CD14-positive monocyte (primary cell): ENCODE measurements around a stretch of chr17.

GRCh38 chr17:42852268-42853592 is 1.7 kb downstream of the AOC3 start:
- CAGE, long polyA plus RNA: no peak

GRCh38 chr17:42865834-42866183 is 14.8 kb downstream of the AOC3 start:
- CAGE, long polyA plus RNA: no peak

DNA sequence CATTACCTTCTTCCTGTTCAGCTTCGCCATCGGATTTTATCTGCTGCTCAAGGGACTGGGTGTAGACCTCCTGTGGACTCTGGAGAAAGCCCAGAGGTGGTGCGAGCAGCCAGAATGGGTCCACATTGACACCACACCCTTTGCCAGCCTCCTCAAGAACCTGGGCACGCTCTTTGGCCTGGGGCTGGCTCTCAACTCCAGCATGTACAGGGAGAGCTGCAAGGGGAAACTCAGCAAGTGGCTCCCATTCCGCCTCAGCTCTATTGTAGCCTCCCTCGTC is 10.3 kb downstream of the G6PC1 start:
- CAGE, long polyA plus RNA: no peak

DNA sequence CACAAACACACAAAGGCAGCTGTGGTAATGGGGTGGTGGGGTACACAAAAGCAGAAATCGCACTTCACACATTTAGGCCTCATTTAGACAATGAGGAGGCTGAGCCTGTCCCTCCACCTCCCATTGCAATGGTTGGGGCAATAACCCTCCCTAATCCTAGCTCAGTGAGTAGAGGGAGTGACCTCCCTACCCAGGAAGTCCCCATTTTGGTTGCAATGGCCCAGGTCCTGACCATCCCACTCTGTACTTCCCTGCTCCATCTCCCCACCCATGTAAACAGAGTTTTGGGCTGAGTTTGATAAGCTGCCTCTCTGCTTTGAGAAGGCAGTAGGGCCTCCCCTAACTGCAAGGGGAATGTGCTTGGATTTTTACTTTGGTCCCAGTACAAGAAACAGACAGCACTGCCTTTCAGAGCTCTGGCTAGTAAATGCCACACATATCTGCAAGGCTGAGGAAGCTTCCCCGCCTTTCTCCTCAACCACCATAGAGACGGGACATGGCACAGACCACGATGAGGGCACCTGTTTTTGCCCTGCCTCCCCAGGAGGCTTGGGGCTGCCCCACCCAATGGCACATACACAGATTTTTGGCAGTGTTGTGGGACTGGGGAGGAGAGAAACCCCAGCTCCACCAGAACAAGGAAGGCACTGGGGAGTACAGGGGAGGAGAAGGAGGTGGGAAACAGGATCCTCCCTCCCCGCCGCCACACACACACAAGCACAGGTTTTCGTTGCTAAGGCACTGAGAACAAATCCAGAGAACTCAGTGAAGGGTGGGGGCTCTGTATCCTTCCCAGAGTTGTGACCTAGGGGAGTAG is 7.3 kb downstream of the VAT1 start:
- CAGE, long polyA plus RNA: no peak

- CAGE, long polyA plus RNA: no peak
Observed at GRCh38 chr17:43359591-43360207, 39.1 kb upstream of the ARL4D start.

DNA sequence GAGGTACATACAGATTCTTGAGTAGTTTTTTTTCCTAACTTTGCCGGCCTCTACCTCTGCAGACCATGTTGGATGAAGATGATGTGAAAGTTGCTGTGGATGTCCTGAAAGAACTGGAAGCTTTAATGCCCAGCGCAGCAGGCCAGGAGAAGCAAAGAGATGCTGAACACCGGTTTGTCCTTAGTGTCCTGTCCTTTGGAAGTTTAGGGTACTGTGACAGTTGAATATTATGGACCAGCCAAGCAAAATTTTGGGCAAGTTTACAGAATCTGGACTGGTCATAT is 8.3 kb downstream of the DHX8 start:
- CAGE, long polyA plus RNA: no peak

DNA sequence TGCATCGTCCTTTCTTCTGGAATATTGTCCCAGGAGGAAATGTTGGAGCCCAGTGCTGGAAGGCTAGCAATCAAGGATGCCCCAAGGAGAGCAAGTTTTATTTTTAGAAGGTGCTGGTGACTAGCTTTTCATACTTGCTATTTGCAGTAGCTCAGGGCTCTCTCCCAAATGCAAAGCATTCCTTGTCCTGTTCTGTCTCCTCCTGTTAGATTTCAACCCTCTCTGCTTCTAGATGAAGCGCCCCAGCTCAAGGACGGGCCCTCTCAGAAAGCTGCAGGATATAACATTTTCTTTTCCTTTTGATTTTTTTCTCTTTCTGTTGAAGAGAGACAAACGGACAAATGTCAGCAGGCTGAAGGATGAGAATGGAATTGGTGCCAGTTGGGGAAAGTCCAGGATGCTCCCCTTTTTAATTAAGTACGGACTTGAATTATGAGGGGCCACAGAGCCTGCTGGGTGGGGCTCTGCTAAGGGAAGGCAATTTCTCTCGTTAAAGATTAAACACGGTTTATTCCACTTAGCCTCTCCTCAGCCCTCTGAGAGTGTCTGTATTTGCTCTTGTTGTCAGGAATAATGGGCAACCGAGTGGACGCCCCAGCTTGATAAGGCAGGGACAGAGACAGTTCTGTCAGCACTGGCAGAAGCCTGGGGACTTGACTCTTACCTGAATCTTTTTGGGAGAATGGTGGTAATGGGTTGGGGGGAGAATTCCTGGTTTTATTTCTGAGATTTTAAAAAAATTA is 6.2 kb upstream of the ETV4 start:
- CAGE, long polyA plus RNA: no peak

DNA sequence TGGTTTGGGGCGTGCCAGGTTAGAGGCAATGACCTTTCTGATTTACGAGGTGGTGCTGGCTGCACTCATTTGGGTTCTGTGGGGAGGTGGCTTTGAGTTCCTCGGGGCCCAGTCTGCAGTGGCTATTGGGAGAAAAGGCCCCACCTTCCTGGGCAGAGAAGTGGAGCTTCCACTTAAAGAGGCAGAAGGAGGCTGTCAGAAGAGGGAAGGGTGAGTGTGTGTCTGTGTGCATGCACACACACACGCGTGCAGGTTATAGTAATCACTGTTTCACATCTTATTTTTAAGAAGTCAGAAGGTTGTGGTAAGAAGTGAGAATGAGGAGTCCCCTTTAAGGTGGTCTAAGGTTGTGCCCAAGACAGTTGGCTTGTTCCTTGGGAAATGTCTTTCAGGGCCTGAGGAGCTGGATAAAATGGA is 10.3 kb upstream of the ETV4 start:
- CAGE, long polyA plus RNA: no peak

- CAGE, long polyA plus RNA: no peak
Observed at GRCh38 chr17:43574249-43574616, 28.1 kb upstream of the ETV4 start.

- CAGE, long polyA plus RNA: no peak
Observed at GRCh38 chr17:43839412-43840209, 6.7 kb upstream of the MPP3 start.

DNA sequence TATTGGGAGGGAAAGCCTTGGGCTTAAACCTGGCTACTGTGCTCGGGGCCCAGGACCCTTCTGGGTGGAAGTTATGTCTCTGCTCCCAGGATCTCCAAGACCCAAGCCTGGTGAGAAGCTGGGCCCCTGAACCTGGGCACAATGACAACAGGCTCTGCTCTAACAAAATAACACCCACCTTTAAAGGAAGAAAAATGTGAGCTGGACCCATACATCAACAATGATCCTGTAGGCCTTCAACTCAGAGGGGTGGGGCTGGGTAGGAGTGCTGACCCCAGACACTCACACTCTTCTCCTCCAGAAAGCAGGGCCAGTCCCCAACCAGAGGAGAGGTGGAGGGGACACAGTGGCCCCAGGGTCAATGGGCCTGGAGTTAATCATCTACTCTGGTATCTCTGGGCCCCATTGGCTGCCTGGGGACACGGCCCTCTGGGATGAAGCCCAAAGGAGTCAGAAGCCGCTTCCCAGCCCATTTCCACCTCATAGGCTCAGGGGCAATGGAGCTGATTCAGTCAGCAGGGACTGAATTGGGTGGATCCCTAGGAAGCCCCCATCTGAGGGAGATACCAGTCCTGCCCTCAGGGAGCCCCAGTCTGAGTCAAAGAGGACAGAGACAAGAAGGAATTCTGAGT is 3.1 kb upstream of the NAGS start:
- CAGE, long polyA plus RNA: no peak

GRCh38 chr17:44085923-44086769 is 15.6 kb downstream of the G6PC3 start:
- CAGE, long polyA plus RNA: no peak

- CAGE, long polyA plus RNA: no peak
Observed at GRCh38 chr17:44086770-44087426, 16.4 kb downstream of the G6PC3 start.

DNA sequence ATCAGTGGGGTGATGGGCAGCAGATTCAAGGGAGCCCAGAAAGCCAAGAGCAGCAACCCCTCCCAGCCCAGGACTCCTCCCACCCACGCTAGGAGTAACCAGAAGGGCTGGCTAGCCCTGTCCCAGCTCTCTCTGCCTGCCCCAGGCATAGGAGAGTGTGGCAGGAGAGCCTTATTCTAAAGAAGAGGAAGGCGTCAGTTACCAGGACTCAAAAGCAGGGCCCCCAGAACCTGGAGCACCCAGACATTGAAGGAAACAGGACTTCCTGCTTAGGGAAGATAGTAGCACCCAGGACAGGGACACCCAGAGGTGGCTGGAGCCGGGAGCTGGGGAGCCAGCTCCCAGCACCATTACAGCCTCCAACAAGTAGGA is 10.4 kb downstream of the HDAC5 start:
- CAGE, long polyA plus RNA: no peak

DNA sequence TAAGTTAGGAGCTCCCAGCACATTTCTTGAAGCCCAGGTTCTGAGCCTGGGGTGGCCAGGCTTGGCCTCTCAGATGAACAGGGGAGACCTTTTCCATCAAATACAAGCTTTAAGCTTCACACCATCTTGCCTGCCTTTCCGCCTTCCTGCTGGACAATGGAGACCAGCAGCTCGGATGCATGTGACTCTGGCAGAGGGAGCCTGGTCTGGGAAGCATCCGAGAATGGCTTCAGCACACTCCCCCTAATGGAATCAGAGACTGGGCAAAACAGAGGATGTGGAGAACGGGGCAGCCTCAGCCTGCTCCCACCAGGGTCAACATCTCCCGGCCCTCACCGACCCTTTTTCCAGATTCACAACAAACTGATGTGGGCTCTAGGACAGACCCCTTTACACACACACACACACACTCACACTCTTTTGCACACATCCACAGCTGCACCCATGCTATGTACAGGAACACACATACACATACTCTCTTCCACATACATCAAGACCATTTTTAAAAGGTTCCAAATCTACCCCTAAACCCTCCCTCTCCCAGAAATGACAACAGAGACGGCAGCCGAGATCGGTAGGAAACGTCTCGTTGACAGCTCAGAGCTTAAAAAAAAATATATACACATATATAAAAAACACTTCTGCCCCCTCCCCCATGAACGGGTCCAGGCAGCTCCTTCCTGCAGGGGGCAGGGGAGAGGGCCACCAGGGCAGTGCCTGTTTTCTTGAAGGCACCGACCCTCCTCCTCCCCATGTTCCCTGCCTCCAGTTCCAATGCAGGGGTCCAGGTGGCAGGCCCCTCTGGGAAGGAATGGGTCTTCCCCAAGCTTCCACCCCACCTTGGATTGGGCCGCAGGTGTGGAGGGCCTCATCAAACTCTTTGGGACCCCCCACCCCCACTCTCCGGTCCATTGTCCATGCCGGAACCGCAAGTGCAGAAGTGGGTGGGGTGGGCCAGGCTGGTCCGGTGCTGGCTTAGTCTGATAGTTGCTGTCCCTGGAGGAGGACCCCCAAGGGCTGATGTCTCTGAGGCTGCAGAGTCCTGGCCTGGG is 6.7 kb upstream of the ATXN7L3 start:
- CAGE, long polyA plus RNA: no peak

DNA sequence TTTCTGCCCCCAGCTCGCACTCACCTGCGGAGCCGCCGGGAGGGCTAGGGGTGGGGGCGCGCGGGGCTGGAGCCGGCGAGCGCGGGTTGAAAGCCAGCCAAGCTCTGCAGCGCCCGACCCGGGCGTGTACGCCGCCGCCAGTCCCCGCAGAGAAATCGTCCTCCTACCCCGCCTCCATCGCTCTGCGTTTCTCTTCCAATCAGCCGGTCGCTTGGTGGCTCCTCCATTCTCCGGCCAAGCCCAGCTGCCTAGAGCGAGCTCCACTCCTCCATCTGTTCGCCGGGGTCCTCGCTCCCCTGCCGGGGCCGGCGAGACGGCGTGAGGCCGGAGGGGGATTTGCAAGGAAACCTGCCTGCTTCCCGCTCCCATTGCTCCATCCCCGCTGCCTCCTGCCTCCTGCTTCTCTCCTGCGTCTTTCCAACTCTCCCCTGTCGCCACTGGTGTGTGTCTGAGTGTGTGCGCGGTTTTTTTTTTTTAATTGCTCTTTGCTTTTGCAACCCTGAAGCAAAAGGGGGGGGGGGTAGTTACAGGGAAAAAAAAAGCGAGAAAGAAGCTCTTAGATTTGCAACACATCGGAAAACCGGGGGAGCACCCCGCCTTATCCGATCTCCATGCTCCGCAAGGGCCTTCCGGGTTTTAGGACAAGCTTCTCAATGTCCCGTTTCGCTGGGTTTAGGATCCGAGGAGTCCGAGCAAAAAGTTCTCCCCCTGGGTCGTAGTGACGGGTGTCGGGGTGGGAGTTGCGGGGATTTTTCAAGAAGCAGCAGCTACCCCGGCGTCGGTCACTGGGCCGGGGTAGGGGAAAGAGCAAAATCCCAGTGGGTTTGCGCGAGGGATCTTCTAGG is 1.9 kb upstream of the UBTF start:
- CAGE, long polyA plus RNA: no peak

GRCh38 chr17:44222927-44223407 is 3.5 kb upstream of the UBTF start:
- CAGE, long polyA plus RNA: no peak

DNA sequence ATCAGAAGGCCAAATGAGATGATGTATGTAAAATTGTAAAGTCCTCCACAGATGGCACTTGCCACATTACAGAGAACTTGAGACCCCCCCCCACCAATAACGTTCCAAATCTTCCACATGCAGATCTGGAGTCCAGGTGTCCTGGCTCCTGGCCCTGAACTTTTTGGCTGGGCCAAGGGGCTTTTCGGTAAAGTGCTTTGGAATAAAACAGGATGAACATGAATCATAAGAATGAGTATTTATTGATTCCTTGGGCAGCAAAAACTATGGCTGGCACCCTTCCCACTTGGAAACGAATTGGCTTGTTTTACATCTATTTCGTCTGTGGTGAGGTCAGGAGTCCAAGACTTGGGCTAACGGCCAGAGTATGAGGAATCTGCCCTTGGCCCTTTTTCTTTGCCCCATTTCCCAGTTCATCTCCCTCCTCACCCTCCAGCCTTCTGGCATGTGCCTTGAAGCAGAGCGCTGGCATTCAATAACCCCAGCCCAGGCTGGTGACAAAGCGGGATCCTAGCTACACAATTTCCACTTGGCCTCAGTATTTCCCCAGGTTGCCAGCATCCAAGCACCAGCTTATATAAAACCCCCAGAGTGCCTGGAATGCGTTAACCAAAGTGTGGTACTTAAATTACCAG is 4.1 kb upstream of the UBTF start:
- CAGE, long polyA plus RNA: no peak

- CAGE, long polyA plus RNA: no peak
Observed at GRCh38 chr17:44315812-44316699, 7.7 kb downstream of the RUNDC3A start.

DNA sequence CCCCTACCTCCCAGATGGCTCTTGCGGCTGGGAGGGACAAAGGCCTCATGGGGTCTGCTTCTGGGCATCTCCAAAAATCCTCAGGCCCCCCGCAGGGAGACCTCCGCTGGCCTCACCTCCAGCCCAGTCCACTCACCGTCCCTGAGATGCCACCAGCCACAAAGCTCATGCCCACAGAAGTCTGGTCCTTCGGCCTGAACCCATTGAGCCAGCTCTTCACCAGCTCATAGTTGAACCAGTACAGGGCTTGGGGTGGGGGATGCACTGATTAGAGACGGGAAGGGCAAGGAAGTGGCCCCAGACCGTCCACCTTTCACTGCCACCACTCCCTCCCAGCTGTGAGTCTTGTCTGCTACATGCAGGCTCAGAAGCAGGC is 4.1 kb downstream of the SLC25A39 start:
- CAGE, long polyA plus RNA: no peak